Peripheral blood mononuclear cell (primary cell): ENCODE data around the genes PPCDC, ODF3L1 and NRG4.

- PRO-cap, 8 experiments: no peak in any of the 8 experiments
Observed at GRCh38 chr15:74421172-74421882, 12.4 kb downstream of the SEMA7A start.

DNA sequence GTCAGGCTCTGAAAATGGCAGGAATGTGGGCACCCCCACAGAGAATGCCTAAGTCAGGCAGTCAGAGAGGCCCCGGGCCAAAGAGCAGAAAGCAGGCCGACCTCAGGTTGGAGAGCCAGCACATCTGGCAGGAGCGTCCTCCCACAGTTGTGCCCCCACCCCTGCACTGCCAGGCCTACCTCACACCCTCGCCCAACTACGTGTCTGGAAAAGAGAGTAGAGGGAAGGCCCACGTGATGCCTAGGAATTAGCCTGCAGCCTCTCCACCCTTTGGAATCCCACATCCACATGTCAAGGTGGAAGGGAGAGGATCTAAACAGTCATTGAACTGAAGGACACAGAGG, 10.7 kb downstream of the SEMA7A start:
- PRO-cap, 8 experiments: no peak in any of the 8 experiments

DNA sequence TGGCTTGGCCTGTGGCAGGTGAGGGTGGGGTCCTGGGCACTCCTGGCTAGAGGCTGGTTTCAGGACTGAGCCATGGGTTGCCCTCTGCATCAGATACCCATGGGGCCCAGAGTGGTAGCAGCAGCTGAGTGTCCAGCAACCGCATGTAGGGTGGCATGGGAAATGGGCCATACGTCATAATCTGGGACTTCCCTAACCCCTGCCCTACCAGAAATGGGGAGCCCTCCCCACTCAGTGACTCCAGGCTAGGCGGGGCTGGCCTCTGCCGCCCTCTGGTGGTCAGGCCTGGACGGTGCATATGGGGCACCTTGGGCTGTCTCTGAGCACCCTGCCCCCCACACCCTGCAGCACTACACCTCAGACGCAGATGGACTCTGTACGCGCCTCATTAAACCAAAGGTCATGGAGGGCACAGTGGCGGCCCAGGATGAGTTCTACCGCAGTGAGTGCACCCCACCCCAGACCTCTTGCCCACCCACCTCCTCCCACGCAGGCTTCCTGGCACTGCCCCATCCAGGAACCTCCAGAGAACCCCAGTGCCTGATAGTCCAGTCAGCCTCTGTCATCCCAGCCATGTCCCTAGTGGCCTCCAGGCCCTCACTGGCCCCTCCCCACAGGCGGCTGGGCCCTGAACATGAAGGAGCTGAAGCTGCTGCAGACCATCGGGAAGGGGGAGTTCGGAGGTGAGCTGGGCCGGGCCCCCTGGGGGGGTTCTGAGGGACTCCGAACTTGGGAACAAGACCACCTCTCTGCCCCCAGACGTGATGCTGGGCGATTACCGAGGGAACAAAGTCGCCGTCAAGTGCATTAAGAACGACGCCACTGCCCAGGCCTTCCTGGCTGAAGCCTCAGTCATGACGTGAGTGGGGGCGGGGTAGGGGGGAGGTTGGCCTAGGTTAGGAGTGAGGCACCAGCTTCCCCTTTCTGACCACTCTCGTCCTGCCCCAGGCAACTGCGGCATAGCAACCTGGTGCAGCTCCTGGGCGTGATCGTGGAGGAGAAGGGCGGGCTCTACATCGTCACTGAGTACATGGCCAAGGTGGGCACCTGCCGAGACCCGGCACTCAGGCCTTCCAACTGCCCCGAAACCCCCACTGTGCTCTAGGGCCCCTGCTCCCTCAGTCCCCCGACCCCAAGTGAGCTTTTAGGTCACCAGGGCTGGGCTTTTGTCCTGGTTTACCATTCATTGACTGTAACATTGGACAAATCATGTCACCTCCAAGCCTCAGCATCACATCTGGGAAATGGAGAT, 12.1 kb upstream of the LMAN1L start:
- PRO-cap, 8 experiments: peak in 5 of 8 experiments; most common plus-strand start position 393 of the sequence (in 1); most common minus-strand start position 113 of the sequence (in 2)

GRCh38 chr15:74803816-74804794, 8.5 kb upstream of the LMAN1L start:
- PRO-cap, 8 experiments: peak in 4 of 8 experiments; most common plus-strand start chr15:74804418 (in 3)

GRCh38 chr15:74844200-74844787, 1.3 kb upstream of the ULK3 start:
- PRO-cap, 8 experiments: peak in 1 of 8 experiments; most common minus-strand start chr15:74844352 (in 1)

DNA sequence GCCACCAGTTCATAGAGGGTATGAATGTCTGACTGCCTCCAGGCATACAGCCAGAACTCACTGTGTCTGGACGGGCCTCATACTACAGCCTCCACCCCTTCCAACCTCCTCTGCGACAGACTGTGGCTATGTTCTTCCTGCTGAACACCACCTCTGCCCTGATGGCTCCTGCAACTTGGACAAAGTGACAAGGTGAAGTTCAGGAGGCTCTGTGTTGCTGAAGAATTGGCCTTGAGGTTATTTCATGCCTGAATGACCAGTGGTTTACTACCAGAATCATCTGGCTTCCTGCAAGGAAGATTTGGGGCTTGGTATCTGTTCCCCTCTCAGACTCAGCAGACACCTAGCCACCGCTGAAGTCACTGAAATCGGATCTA, 14.1 kb upstream of the ULK3 start:
- PRO-cap, 8 experiments: no peak in any of the 8 experiments

GRCh38 chr15:75023150-75023722, at the start of gene PPCDC:
Gene PPCDC, plus strand, starts transcription at chr15:75023590.
- PRO-cap, 8 experiments: peak in 8 of 8 experiments; most common plus-strand start chr15:75023633 (in 3)

GRCh38 chr15:75108054-75108937, 84.9 kb downstream of the PPCDC start:
- PRO-cap, 8 experiments: peak in 5 of 8 experiments; most common plus-strand start chr15:75108467 (in 1); most common minus-strand start chr15:75108617 (in 3)

GRCh38 chr15:75195489-75195826, 6.2 kb upstream of the C15orf39 start:
- PRO-cap, 8 experiments: no peak in any of the 8 experiments

GRCh38 chr15:75210979-75211685, 9.4 kb downstream of the C15orf39 start:
- PRO-cap, 8 experiments: peak in 2 of 8 experiments; most common plus-strand start chr15:75211159 (in 1)

DNA sequence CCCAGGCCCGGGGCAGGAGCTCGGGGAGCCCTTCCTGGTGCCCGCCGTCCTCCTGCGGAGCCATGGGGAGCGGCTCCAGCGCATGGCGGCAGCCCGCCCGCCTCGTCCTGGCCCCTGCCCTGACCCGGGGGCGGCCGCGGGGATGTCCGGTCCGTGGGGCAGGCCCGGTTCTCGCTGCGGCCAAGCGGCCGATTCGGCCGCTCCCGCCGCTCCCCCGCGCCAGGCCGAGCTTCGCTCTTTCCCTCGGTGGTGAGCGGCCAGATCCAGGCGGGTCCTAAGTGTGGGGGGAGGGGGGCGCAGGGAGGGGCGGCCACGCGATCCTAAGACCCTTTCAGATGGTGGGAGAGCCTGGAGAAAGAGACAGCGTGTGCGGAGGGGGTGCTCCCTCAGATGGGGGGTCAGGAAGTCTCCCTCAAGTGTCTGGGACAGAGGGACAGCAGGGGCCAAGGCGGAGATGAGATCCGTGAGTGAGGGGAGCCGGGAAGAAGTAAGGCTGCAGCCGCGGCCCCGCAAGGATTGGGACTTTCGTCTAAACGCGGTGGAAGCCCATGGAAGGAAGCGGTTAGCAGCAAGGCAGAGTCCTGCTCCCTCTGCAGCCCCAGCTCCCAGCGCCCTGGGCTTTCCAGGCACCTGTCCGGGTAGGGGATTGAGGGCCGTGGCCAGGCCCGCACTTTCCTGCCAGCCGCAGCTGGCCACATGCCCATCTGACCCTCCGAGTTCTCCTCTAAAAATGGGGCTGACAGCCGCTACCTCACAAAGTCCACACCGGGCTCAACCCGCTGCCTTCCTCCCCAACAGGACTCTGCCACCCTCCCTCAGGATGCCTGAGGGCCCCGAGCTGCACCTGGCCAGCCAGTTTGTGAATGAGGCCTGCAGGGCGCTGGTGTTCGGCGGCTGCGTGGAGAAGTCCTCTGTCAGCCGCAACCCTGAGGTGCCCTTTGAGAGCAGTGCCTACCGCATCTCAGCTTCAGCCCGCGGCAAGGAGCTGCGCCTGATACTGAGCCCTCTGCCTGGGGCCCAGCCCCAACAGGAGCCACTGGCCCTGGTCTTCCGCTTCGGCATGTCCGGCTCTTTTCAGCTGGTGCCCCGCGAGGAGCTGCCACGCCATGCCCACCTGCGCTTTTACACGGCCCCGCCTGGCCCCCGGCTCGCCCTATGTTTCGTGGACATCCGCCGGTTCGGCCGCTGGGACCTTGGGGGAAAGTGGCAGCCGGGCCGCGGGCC, 1.7 kb downstream of the NEIL1 start:
- PRO-cap, 8 experiments: peak in 1 of 8 experiments; most common plus-strand start position 237 of the sequence (in 1); most common minus-strand start position 233 of the sequence (in 1)

- PRO-cap, 8 experiments: peak in 8 of 8 experiments; most common plus-strand start chr15:75368081 (in 4); most common minus-strand start chr15:75367979 (in 3)
Observed at GRCh38 chr15:75367753-75368238, 611 bp downstream of the MAN2C1 start.

DNA sequence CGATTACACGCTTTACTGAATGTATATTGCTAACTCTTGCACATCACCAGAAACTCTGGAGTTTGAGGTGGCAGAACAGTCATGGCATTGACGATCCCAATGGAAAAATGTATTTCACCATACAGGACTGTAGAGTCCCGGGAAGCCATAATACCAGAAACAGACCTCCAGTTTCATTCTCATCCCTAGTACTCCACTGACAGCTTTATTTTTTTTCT, 602 bp upstream of the MAN2C1 start:
- PRO-cap, 8 experiments: peak in 2 of 8 experiments; most common plus-strand start position 35 of the sequence (in 1)

- PRO-cap, 8 experiments: peak in 8 of 8 experiments; most common plus-strand start chr15:75453967 (in 4); most common minus-strand start chr15:75453980 (in 3)
Observed at GRCh38 chr15:75453807-75454230, 2.3 kb upstream of the SIN3A start.

DNA sequence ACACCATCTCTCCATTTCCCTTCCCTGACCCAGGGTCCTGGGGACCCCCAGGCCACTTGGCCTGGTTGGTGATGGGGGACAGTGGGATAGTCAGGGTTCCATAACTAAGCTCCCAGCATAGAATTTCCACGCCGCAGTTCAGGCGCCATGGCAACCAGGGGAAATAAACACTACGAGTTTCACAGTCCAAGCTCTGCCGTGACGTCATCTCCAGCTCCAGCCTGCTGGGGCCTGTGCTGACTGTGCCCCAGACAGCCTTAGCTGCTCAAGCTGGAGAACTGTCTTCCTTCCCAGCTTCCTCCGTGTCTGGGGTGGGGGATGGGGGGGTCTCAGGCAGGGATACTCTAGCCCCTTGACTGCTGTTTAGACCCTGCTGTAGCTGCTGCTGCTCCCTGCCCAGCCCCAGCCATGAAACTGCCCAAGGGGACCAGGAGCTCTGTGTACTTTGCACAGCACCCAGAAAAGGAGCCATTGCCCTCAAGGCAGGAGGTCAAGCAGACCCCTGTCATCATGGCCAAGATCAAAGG, at the start of gene ODF3L1:
Gene ODF3L1, plus strand, starts transcription at position 250 of the 527 bp plus-strand sequence.
- PRO-cap, 8 experiments: no peak in any of the 8 experiments

GRCh38 chr15:75775259-75775813, 51.5 kb downstream of the ODF3L1 start:
- PRO-cap, 8 experiments: no peak in any of the 8 experiments

DNA sequence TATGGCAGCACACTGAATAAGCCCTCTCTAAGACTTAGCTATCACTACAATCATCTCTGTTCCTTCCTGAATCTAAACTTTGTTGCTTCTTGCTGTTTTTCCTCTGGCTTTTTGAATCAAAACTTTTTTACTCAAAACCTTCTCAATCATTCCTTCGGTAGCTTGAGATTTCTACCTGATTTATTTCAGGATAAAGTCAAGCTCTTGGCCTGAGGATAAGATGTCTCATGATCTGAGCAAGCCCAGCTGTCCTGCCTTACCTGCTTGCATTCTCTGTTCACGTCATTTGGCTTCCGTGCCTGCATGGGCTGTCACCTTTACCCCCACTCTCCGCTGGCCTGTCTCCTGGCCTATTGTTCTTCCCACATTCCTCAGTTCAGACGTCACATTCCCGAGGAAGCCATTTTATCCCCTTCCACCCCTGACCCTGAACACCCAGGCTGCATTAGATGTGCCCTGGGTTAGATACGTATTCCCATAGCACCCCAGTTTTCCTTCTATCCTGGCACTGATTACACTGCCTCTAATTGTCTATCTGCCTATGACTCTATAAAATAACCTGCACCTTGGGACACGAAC, 19.5 kb upstream of the UBE2Q2 start:
- PRO-cap, 8 experiments: no peak in any of the 8 experiments

GRCh38 chr15:75901831-75902542, 1.7 kb upstream of the FBXO22 start:
- PRO-cap, 8 experiments: peak in 4 of 8 experiments; most common plus-strand start chr15:75902146 (in 4)

GRCh38 chr15:75941466-75942680, 38.2 kb downstream of the FBXO22 start:
- PRO-cap, 8 experiments: no peak in any of the 8 experiments

DNA sequence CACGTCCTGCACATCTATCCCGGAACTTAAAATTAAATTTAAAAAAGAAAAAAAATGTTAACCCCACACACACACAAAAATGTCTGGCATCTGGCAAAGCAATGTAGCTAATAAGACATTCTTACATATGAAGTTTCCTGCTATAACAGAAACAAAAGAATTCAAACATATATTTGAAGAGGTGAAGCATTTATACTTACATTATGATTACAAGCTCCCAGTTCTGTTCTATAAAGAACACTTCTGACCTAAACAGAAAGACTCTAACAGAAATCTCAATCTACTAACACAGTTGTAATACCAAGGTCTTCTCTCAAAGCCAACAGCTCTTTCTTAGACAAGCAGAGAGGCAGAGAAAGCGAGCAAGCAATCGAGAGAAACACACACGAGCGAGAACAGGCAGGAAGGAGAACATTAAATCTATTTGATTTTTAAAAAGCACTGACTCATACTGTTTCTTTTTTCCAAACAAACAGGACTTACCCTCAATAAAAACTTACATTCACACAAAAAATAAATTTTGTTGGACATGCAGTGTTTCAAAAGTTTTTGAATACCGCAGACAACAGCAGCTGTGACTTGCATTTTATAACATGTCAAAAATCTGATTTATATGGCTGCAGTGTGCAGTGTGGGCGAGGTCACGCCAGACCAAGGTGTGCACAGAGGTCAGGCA, at the start of gene NRG4:
Gene NRG4, minus strand, starts transcription at position 606 of the 676 bp plus-strand sequence.
- PRO-cap, 8 experiments: no peak in any of the 8 experiments